SJCRH30 (cell line): ENCODE results near the gene AKAP17A.

- RAMPAGE, long total RNA, result no peak
These were observed 748 bp downstream of the GTPBP6 start for GRCh38 chrX:317827-318268.

DNA sequence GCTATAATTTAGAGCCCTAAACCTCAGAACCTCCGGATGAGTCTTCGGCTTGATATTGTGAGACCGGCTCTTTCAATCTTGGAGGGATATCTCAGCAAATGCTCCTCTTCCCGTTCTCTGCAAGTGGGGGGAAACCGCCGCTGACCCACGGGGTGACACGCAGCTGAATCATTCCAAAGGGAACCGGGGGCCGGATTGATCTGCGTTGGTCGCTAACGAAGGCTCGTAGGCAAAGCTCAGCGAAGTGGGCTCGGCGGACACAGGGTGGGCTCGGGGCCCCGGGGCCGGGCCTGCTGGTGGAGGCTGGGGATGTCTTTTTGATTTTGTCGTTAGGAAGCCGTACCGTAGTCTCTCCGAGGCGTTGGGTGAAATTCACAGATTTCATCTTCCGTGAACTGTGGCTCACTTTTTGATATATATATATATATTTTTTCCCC, 110.6 kb upstream of the PPP2R3B start:
- RAMPAGE, long total RNA, result no peak

DNA sequence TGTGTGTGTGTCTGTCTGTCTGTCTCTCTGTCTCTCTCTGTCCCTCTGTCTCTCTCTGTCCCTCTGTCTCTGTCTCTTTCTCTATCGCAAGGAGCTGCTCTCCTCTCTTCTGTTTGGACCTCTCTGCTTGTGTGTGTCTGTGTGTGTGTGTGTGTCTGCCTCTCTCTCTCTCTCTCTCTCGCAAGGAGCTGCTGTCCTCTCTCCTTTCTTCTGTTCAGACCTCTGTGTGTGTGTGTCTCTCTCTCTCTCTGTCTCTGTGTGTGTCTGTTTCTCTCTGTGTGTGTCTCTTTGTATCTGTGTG, 221.2 kb downstream of the CRLF2 start:
- RAMPAGE, long total RNA, result no peak

GRCh38 chrX:1205553-1206033, 6.9 kb downstream of the CRLF2 start:
- RAMPAGE, long total RNA, result no peak

GRCh38 chrX:1292465-1293210, 24.0 kb downstream of the CSF2RA start:
- RAMPAGE, long total RNA, result no peak

DNA sequence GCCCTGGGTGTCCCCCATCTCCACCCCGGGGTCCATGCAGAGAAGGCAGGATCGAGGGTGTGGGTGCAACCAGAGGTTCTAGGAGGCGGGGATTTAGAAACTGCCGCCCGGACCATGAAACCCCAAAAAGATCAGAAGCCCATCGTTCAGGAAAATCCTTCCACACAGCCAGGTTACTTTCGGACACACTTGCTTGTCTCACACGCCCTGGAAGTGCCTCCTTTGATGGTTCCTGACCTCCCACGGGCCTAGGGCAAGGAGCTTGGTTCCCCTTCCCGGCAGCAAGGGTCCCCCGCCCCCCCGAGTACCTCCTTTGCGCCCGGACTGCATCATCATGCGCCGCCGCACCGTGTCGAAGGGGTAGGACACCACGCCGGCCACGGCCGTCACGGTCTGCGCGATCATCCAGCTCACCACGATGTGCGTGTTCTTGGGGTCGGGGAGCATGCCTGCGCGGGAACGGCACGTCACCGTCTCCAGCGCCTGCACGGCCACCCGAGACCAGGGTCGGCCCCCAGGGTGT, 4.9 kb downstream of the SLC25A6 start:
- RAMPAGE, long total RNA, result no peak

DNA sequence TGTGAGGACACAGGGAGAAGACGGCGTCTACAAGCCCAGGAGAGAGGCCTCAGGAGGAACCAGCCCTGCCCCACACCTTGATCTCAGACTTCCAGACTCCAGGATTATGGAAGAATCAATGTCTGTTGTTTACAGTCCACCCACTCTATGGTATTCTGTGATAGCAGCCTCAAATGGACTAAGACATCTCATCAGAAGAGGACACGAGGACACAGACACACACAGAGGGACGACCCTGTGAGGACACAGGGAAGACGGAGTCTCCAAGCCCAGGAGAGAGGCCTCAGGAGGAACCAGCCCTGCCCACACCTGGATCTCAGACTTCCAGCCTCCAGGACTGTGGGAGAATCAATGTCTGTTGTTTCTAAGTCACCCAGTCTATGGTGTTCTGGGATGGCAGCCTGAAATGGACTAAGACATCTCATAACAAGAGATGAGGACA, 3.7 kb downstream of the SLC25A6 start:
- RAMPAGE, long total RNA, result no peak

DNA sequence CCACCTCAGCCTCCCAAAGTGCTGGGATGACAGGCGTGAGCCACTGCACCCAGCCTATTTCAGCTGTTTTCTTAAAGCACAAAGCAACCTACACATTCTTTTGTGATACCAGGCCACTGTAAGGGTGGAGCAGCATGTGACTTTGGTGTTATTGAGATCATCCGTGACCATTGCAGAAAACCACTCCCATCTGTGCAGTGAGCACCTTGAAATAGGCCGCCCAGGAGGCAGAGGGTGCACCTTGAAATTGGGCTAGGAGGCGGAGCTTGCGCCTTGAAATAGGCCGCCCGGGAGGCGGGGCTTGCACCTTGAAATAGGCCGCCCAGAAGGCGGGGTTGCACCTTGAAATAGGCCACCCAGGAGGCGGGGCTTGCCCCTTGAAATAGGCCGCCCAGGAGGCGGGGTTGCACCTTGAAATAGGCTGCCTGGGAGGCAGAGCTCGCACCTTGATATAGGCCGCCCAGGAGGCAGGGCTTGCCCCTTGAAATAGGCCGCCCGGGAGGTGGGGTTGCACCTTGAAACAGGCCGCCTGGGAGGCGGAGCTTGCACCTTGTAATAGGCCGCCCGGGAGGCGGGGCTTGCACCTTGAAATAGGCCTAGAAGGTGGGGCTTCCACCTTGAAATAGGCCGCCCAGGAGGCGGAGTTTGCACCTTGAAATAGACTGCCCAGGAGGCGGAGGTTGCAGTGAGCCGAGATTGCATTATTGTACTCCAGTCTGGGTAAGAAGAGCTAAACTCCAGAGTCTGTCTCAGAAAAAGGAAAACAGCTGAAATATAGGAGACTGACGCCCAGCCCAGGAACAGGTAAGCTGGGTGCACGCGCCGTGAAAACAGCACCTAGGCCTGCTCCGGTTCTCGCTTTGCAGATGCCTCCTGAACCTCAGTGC, 9.1 kb upstream of the SLC25A6 start:
- RAMPAGE, long total RNA, result no peak

GRCh38 chrX:1405240-1405892, 13.5 kb upstream of the SLC25A6 start:
- RAMPAGE, long total RNA, result no peak

DNA sequence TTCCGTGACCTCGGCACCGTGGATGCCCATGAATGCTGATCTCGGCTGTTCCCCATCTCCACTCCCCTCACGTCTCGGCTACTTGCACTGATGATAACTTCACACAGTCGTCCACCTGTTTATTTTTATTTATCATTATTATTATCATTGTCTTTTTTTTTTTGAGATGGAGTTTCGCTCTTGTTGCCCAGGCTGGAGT, 23.3 kb upstream of the SLC25A6 start:
- RAMPAGE, long total RNA, result no peak

DNA sequence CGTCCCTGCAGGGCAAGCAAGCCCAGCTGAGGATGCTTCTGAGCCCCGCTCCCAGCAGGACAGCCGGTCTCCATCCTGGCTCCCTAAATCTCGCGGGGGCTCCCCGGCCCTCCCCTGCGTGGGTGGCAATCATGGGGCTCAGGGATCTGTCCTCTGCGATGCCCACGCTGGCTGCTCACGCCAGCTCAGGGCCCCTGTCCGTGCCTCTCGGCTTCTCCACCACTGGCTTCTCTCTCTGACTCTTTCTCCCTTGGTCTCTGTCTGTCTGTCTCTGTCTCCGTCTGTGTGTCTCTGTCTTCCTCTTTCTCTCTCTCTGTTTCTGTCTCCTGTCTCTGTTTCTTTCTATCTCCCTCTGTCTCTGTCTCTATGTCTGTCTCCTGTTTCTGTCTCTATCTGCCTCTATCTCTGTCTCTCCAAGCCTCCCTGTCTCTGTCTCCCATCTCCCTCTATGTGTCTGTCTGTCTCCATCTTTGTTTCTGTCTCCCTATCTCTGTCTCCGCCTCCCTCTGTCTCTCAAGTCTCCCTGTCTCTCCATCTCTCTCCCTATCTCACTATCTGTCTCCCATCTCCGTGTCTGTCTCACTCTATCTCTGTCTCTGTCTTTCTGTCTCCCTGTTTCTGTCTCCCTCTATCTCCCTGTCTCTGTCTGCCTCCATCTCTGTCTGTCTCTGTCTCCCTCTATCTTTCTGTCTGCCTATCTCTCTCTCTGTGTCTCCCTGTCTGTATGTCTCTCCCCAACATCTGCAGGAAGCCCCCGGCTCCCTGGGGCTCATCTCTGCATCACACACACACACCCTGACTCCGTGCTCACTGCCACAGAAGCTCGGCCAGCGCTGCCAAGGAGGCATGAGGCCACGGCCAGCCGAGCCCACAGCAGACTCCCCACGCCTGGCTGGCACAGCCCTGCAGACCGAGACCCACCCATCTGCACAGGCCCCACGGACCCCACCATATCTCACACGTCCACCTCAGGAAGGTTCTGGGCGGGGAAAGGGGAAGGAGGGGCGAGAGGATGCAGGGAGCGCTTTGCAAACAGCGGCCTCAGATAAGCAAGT, 28.1 kb upstream of the SLC25A6 start:
- RAMPAGE, long total RNA, result no peak

GRCh38 chrX:1452445-1452739, 317 bp downstream of the ASMTL start:
- RAMPAGE, long total RNA, result no peak

GRCh38 chrX:1507310-1508113, 29.5 kb downstream of the P2RY8 start:
- RAMPAGE, long total RNA, result no peak

GRCh38 chrX:1525528-1526514, 11.2 kb downstream of the P2RY8 start:
- RAMPAGE, long total RNA, result no peak

DNA sequence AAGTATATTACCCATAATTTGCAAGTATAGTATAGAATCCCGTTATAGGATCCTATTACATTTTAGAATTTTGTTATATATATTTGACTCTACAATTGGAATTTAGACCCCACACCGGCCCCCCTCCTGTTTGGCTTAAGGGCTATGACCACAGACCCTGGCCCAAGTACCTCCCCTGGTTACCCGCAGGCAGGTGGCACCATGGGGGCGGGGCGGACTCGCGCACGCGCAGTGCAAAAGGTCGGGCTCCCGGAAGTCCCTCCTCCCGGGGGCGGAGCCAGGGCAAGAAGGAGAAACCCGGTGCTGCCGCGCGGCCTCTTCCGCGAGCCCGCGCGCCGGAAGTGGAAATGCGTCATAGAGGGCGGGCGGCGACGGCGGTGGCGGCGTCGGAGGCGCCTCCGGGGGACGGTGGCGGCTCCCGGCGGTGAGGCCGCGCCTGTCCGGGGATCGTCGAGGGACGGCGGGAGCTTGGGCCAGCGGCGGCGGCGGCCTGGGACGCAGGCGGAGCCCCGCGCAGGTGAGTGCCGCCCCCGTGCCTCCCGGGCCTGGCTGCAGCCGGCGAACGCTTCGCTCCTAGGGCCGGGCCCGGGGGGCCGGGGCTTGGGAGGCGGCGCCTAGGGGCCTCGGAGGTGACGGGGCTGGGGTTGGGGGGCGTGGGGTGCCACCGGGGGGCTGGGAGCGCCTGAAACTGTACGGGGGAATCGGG, at the start of gene AKAP17A:
TSS of gene AKAP17A (plus strand) at position 352 of the 706 bp plus-strand sequence.
- RAMPAGE, long total RNA, result no peak

- RAMPAGE, long total RNA, result no peak
These were observed 10.7 kb upstream of the ASMT start for GRCh38 chrX:1604198-1604607.

- RAMPAGE, long total RNA, result no peak
These were observed 43.3 kb downstream of the ASMT start for GRCh38 chrX:1658170-1658468.

DNA sequence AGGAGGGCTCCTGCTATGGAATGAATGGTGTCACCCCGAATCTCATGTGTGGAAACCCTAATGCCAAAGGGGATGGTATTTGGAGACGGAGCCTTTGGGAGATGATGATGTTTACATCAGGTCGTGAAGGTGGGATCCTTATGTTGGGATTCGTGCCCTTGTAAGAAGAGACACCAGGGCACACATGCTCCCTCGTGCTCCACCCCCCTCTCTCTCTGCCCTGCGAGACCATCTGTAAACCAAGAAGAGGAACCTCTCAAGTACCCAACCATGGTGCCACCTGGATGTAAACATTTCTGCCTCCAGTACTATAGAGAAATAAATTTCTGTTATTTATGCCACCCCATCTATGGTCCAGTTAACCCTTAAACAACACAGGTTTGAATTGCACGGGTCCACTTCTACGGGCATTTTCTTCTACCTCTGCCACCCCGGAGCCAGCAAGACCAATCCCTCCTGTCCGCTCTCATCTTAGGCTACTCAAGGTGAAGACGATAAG, 179.3 kb downstream of the DHRSX start:
- RAMPAGE, long total RNA, result no peak

DNA sequence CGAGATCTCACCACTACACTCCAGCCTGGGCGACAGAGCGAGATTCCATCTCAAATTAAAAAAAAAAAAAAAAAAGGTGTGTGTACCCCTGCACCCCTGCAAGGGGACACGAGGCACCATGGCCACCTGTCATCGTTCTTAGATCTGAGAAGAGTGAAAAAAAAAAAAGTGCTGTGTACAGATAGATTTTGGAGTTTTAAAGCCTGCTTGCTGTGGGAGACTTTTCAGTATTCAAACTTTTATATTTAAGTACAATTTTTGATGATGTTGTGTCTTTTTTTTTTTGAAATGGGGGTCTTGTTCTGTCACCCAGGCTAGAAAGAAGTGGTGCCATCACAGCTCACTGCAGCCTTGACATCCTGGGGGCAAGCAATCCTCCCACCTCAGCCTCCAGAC, 93.0 kb upstream of the DHRSX start:
- RAMPAGE, long total RNA, result no peak

GRCh38 chrX:2654638-2655989, 36.0 kb upstream of the CD99 start:
- RAMPAGE, long total RNA, result no peak